Measurements from ENCODE around the genes THBS1 and CCDC9B.

DNA sequence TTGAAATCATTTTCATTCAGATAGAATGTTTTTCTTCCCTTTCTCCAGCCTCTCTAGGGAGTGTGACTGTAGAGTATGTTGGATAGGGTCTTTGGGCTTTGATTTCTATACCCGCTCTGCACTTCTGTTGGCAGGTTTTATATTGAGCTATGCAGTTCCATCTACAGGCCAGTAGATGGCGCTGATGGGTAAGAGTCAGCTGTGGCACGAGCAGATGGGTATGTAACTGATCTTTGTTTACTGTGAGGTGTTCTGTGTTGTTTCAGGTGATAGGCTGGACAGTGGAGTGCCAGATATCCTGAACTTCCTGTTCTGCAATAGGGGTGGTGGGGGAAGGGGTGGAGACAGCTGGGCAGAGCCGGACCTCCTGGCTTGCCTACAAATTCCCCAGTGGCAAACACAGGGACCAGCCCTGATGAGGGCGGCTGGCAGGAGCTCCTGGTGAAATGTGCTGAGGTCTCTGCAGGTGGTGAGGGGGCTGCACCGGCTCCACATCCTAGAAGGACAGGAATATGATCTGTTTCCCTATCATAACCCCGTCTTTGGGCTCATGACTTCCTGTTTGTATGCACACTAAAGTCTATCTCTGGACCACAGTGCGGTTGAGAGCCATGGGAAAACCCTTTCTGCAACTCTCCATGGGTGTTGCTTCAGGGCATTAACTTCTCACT is 13.5 kb upstream of the FAM98B start:
- PRO-cap, result no peak
- RAMPAGE, long total RNA, 4 experiments, result no peak in any of the 4 experiments

GRCh38 chr15:38651737-38652232 is 87.2 kb upstream of the RASGRP1 start:
- PRO-cap, result no peak
- RAMPAGE, long total RNA, 4 experiments, result no peak in any of the 4 experiments

- PRO-cap, result no peak
- RAMPAGE, long total RNA, 4 experiments, result no peak in any of the 4 experiments
These were observed 102.3 kb upstream of the RASGRP1 start for GRCh38 chr15:38666772-38667386.

DNA sequence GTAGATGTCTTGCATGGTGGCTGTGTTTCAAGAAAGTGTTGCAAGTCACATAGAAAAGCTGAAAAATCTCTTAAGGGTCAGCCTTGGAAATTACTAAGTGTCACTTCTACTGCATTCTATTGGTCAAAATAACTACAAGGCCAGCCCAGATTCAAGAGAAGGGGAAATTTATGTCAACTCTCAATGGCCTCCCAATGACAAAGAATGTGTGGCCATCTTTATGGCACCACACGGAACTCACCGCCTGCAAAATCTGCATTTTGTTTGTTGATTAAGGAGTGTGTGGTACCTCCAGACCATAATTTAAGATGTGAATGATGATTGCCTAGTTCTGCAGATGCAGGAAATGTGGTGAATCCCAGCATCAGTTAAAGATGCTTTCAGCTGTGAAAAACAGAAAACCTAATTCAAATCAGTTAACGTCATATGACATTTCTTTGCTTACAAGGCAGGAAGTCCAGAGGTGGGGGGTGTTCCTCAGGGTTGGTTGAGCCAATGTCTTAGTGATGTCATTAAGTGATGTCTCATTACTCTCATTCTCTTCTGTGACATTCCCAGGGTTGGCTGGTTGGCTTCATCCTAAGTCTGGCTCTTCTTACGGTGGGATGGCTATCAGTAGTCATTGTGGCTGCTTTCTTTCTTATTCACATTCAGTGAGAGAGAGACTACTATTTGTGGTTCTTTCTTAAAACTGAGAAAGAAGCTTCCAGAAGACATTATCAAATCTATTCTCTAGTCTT is 106.0 kb upstream of the RASGRP1 start:
- PRO-cap, result unidirectional peak, plus-strand start at position 536 of the sequence
- RAMPAGE, long total RNA, 4 experiments, result no peak in any of the 4 experiments

DNA sequence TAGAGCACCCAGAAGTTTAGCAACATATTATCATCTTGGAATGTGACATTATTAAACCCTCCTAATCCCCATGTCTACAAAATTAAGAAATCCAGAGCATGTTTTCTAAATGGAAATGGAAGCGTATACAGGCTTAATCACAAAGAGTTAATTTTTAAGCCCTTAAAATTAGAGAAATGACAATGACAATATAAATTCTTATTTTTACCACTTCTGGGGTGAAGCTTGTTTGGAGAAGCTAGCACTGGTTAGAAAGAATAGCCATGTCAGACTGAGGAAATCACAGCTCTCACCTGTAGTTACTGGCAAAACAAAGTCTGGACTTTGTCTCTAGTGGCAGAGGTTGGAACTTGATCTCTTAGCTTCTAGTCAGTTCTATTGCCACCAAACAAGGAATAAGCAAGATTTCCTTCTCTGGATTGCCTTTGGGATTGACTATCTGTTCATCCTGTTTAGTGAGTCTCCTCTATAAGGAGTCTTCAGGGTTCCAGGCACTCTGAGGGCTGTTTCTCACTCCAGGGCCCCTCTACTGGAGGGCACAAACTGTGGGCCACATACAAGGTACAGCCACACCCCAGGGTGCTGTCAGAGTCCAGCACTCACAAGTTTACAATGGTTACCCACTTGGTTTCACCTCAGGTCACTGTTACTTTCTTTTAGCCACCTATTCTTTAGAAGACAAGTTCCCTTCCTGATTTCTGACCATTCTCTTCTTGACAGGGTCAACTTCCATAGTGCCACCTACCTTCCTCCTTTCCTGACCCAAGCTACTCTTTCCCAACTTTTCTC is 426.7 kb upstream of the THBS1 start:
- PRO-cap, result bidirectional peak, plus-strand start at position 446 of the sequence, minus-strand start at position 273 of the sequence; unidirectional peak, minus-strand start at position 528 of the sequence
- RAMPAGE, long total RNA, 4 experiments, result no peak in any of the 4 experiments

GRCh38 chr15:39198929-39199642 is 381.8 kb upstream of the THBS1 start:
- PRO-cap, result no peak
- RAMPAGE, long total RNA, 4 experiments, result no peak in any of the 4 experiments

GRCh38 chr15:39213208-39214136 is 367.4 kb upstream of the THBS1 start:
- PRO-cap, result no peak
- RAMPAGE, long total RNA, 4 experiments, result no peak in any of the 4 experiments

- PRO-cap, result no peak
- RAMPAGE, long total RNA, 4 experiments, result no peak in any of the 4 experiments
These were observed 222.4 kb upstream of the THBS1 start for GRCh38 chr15:39358306-39359102.

DNA sequence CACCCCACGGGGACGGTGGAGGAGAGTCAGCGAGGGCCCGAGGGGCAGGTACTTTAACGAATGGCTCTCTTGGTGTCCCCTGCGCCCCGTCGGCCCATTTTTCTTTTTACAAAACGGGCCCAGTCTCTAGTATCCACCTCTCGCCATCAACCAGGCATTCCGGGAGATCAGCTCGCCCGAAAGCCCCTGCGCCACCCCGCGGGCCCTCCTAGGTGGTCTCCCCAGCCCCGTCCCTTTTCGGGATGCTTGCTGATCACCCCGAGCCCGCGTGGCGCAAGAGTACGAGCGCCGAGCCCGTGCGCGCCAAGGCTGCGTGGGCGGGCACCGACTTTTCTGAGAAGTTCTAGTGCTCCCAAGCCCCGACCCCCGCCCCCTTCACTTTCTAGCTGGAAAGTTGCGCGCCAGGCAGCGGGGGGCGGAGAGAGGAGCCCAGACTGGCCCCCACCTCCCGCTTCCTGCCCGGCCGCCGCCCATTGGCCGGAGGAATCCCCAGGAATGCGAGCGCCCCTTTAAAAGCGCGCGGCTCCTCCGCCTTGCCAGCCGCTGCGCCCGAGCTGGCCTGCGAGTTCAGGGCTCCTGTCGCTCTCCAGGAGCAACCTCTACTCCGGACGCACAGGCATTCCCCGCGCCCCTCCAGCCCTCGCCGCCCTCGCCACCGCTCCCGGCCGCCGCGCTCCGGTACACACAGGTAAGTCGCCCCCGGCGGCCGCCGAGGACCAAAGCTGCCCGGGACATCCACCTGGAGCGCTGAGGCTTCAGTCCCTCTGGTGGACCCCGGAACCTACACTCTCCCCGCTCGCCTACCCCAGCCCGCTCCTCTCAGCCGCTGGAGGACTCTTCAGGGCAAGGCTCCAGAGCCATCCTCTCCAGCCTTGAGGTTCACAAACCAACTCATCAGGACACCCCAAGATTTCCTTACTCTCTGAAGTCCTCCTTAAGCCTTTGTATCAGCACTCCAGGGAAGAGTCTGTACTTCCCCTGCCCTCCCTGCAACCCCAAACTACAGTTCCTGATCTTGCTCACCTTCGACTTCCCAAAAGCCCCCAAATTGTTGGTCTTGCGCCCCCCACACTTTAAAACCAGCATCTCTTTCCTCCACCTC is at the start of gene THBS1:
THBS1 (plus strand) TSS at position 539 of the 1,102 bp plus-strand sequence.
- PRO-cap, result bidirectional peak, plus-strand start at position 544 of the sequence, minus-strand start at position 377 of the sequence
- RAMPAGE, long total RNA, 4 experiments, result start-site peak on the plus strand in 4 of 4 experiments, centred at positions 540 to 868 of the sequence, 18 to 224 reads per replicate

GRCh38 chr15:39589129-39590096 is 8.5 kb downstream of the THBS1 start:
- PRO-cap, result no peak
- RAMPAGE, long total RNA, 4 experiments, result no peak in any of the 4 experiments

- PRO-cap, result bidirectional peak, plus-strand start at chr15:39624993, minus-strand start at chr15:39624823
- RAMPAGE, long total RNA, 4 experiments, result no peak in any of the 4 experiments
These were observed 43.9 kb downstream of the THBS1 start for GRCh38 chr15:39624552-39625364.

- PRO-cap, result no peak
- RAMPAGE, long total RNA, 4 experiments, result no peak in any of the 4 experiments
These were observed 36.5 kb downstream of the SRP14 start for GRCh38 chr15:40002278-40002986.

- PRO-cap, result no peak
- RAMPAGE, long total RNA, 4 experiments, result no peak in any of the 4 experiments
These were observed 3.1 kb downstream of the SRP14 start for GRCh38 chr15:40035933-40036309.

- PRO-cap, result no peak
- RAMPAGE, long total RNA, 4 experiments, result no peak in any of the 4 experiments
These were observed 14.1 kb upstream of the SRP14 start for GRCh38 chr15:40053112-40053433.

- PRO-cap, result no peak
- RAMPAGE, long total RNA, 4 experiments, result start-site peak on the plus strand in 1 of 4 experiments, at chr15:40060544-40060940 at its widest, 10 reads per replicate
These were observed 21.5 kb upstream of the SRP14 start for GRCh38 chr15:40060386-40060924.

GRCh38 chr15:40080768-40081401 is 27.8 kb downstream of the BMF start:
- PRO-cap, result no peak
- RAMPAGE, long total RNA, 4 experiments, result no peak in any of the 4 experiments

DNA sequence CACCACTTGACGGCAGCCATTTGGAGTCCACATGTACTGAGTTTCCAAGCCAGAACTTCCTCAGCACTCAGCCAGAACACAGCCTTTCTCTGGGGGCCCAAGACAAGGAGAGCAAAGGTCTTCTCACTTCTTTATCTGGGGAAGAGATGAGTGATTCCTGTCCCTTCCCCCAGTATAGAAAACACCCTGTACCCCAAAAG is 12.7 kb downstream of the PAK6 start:
- PRO-cap, result no peak
- RAMPAGE, long total RNA, 4 experiments, result no peak in any of the 4 experiments

GRCh38 chr15:40256493-40257103 is 17.7 kb downstream of the PAK6 start:
- PRO-cap, result no peak
- RAMPAGE, long total RNA, 4 experiments, result no peak in any of the 4 experiments

- PRO-cap, result bidirectional peak, plus-strand start at chr15:40341100, minus-strand start at chr15:40340932
- RAMPAGE, long total RNA, 4 experiments, result start-site peak on the minus strand in 4 of 4 experiments, at chr15:40340909-40340939 at its widest, 32 to 230 reads per replicate
These were observed at the start of gene CCDC9B for GRCh38 chr15:40340524-40341172. Gene CCDC9B (minus strand): TSS chr15:40340939.

DNA sequence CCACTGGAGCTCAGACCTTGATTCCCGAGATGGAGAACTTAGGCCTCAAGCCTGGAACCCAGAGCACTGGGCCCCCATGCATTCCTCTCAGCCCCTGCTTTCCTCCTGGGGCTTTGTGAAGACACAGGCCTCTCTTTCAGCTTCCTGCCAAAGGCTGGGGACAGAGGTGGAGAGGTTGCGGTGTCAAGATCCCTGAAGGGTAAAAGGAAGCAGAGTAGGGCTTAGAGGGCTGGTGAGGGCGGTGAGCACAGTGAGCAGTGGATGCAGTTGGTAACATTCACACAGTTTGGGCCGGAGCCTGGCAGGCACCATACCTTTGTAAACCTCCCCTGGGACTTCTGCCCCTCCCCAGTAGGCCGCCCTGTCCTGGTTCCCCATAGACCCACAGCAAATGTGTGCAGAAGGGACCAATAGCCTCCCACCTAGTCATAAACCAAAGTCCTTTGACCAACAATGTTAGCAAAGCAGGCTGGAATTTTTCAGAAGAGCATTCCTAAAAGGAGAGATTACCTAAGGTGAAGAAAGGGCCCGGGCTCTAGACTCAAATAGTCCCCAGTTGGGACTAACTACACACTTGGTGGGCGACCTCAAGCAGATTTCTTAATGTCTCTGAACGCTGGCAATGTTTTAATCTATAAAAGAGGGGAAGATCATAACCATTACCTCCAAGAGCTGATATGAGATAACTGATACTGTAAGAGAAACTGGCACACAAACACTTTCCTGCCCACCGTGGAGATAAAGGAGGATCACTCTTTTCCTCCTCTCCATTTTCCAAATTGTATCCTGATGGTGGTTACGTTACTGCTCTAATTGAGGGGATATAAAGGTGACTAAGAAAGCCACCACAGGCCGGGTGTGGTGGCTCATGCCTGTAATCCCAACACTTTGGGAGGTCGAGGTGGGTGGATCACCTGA is 1.6 kb upstream of the PHGR1 start:
- PRO-cap, result bidirectional peak, plus-strand start at position 490 of the sequence, minus-strand start at position 340 of the sequence
- RAMPAGE, long total RNA, 4 experiments, result no peak in any of the 4 experiments

Measured in Peyer's patch (tissue), 4 donors.